Mesothelial cell of epicardium (in vitro differentiated cells): ENCODE measurements around a stretch of chr11.

- PRO-cap: no peak
These were observed 148.4 kb upstream of the POU2AF2 start for GRCh38 chr11:111096988-111097645.

DNA sequence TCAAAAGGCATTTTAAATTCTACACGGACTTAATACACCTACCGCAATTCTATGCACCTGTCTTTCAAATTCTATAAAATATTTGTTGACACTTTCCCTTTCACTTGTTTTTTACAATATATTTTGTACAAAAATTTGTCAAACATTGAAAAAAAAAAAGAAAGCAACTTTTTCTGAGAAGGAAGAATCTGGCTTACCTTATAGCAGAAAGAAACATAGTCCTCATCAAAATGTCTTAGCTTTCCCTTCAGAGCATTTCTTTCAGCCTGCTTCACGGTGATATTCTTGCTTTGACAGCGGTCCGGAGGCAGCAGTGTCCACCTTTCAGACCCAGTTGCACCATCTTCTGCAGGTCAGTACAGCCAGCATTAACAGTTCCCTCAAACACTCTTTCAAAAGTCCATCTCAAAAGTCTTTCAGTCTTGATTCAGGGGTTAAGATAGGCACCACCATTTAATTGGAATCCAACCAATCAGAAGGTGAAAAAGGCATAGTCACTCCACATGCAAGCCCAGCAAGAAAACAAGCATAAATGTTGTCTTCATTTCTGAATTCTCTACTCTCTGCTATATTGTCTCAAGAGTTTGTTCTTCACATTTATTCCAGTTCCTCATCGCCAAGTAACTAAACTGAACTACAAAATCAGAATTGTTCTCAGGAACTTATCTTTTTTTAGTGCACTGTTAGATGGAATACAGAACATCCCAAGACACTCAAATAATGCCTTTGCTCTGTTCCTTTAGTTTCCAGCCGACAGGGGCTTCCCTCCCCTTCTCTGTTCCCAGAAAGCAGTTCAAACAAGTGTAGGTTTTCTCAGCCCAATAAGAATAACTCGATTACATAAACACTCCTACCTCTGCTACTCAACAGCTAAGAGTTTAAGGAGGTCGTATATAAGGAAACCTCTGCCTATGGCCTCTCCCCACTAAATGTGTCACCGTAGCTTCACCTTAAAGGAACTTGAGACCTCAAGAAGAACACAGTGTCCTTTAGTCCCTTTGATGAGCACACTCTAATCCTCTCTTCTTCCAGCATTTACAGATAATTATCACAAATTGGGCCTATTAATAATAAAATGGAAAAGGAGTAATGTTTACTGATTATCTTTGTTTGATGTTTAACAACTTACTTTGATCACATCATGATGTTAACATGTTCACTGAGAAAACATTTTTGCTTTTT lies 6.7 kb downstream of the POU2AF3 start:
- PRO-cap: no peak

GRCh38 chr11:111308145-111308414 lies 9.7 kb downstream of the POU2AF3 start:
- PRO-cap: no peak

- PRO-cap: no peak
These were observed 16.2 kb downstream of the POU2AF1 start for GRCh38 chr11:111362653-111363433.

DNA sequence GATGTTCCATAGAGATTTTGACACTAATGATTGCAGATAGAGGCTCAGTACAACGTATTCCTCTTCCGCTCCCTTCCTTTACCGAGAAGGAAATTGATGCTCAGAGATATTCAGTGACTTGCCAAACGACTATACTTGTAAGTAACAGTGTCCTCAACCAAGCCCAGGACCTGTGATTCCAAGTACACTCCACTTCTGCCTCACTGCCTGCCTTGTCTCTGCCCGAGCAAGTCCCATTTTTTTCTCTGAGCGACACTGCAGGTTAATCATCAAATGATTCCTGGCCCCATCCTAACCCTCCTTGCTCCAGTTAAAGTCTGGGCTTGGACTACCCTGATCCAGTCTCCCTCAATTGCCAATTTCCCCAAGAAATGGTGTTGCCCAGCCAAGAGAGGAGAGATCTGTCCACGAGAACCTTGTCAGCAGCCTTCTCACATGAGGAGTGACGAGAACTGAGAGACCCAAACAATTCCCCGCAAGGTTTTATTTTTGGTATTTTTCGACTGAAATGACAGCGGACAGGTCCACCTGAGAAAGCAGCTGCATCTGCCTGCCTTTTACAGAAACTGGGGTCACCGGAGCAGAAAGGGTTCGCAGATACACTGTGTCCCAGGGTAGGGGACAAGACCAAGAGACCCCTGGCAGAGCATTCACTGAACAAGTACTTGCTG lies 11.6 kb downstream of the POU2AF1 start:
- PRO-cap: no peak

- PRO-cap: no peak
These were observed 10.9 kb downstream of the SIK2 start for GRCh38 chr11:111613069-111613636.

DNA sequence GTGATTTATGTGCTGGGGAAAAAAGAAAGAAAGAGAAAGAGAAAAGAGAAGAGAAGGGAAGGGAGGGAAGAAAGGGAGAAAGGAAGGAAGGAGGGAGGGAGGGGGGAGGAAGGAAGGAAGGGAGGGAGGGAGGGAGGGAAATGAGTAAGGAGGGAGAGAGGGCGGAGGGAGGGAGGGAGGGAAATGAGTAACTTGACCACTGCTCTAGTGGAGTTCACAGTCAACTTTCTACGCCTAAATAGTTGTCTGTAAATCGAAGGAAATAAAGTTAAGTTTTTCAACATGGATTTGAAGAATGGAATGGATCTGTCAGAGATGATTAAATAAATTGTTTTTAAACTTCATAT lies 33.0 kb downstream of the SIK2 start:
- PRO-cap: no peak

DNA sequence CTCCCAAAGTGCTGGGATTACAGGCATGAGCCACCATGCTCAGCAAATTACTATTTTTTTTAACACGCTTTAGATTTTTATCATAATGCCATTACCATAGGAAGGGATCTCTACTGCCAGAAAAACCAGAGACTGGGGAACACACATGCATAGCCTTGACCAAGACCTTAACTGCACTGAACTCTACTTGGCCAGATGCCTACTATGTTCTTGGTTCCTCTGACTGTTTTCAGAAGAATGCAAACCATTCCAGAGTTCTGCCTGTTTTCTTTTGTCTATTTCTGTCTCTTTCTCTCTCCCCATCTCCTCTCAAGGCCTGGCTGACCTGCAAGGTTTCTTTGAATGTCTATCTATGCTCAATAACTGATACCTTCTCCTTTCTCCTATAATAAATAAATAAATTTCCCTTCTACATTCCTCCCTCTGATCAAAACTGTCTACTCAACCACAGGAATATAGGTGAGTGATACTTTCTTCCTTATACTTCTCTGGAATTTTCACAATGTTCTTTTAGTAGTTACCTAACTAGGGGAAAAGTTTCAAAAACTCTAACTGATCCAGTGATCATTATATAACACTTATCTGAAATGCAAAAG lies 20.8 kb downstream of the PPP2R1B start:
- PRO-cap: no peak

DNA sequence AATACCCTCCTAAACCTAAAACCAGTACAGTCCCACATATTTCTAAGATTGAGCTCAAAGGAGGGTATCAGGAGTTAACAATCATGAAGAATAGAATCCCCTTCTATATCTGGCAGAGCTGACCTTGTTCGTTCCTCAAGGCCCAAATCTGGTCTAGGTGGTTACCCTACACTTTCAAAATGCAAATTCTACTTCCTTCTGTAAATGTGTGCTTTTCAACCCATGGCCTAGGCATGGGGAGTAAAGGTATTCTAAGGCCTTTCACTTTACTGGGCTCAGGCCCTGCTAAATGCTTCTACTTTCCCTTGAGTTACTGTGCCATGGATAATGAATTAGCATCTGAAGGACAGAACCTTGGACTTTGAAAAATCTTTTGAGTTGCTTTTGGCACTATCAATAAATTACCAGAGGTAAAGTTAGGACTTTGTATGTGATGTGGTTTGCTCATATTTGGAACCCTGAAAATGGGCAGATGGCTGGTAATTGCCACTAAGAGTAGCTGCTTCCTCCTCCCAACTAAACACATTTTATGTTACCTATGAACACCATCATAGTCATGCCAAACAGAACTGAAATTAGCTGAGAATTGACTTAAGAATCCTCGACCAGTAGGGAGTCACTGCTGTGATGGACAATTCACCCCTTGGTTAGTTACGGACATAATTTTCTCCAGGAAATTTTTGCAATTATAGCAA lies 10.6 kb upstream of the PPP2R1B start:
- PRO-cap: no peak

GRCh38 chr11:111814333-111815170 lies 48.4 kb upstream of the PPP2R1B start:
- PRO-cap: no peak

- PRO-cap: no peak
These were observed 581 bp downstream of the FDXACB1 start for GRCh38 chr11:111878425-111878743.

DNA sequence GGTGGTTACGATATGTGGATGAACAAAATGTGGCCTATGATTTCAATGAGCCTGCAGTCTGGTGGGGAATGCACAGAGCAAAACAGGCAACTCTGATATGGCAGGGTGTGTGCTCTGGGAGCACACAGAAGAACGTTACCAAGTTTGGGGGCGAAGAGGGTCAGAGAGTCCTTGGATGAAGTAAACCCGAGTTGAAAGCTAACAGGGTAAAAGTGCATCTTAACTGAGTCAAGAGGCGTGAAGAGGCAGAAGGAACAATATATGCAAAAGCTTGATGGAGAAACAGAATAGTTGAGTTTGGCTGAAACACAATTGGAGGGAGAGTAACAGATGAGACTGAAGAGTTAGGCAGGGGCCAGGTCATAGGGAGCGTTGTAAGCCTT lies 330 bp downstream of the CFAP68 start:
- PRO-cap: no peak

- PRO-cap: no peak
These were observed 4.0 kb downstream of the C11orf52 start for GRCh38 chr11:111922718-111923111.

GRCh38 chr11:111923938-111924331 lies 5.2 kb downstream of the C11orf52 start:
- PRO-cap: no peak

GRCh38 chr11:112157140-112157794 lies 6.6 kb downstream of the IL18 start:
- PRO-cap: no peak

- PRO-cap: no peak
These were observed 30.6 kb upstream of the PLET1 start for GRCh38 chr11:112291199-112291821.

GRCh38 chr11:112468706-112469066 lies 208.0 kb upstream of the PLET1 start:
- PRO-cap: no peak

GRCh38 chr11:112785059-112785635 lies 176.1 kb upstream of the NCAM1 start:
- PRO-cap: no peak

DNA sequence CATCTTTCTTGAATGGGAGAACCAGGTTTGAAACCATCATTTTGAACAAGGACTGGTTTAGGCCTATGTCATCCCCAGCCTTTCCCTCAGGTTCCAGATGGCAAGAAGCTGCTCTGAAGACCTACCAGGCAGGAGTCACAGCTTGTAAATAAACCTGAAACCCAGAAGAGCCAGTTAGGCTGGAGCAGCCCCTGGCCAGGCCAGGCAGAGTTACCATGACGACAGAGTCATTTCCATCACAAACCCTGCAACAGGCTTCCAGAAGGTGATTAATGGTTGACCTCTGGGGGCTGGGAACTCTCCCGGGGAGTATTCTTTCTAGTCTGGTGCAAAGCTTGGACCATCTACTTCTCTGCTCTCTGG lies 164.2 kb upstream of the NCAM1 start:
- PRO-cap: no peak

DNA sequence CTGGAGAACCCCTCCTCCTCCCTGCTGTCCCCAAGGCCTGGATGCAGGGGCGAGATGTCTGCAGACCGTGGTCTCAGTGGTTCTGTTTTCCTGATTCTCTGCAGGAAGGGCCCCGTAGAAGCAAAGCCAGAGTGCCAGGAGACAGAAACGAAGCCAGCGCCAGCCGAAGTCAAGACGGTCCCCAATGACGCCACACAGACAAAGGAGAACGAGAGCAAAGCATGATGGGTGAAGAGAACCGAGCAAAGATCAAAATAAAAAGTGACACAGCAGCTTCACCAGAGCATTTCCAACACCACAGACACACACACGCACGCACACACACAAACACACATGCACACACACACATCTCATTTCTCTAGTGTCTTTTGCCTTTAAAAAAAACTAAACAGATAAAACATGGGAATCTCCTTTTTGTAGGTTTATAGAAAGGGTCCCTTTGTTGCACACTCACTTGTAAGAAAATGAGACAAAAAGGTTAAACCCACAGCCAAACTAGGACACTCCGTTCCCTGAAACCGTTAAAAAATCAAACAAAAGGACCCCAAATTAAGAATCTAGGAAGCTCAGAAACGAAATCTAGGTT lies 39.1 kb upstream of the TTC12 start:
- PRO-cap: no peak